Peripheral blood mononuclear cell (primary cell): ENCODE measurements around a stretch of chr20.

- PRO-cap, 8 experiments: no peak in any of the 8 experiments
Measured at GRCh38 chr20:31704298-31705202, 18.1 kb downstream of the BCL2L1 start.

DNA sequence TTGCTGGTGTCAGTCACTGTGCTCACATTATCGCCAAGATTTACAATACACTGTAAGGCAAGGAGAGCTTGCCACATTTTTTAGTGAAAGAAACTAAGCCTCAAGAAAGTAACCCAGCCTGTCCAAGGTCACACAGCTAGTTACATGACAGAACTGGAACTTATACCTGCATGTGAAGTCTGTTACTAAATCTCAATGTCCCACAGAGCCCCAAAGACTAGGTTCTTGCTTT, 2.1 kb downstream of the BCL2L1 start:
- PRO-cap, 8 experiments: no peak in any of the 8 experiments

GRCh38 chr20:31812187-31812800, 6.9 kb upstream of the MYLK2 start:
- PRO-cap, 8 experiments: no peak in any of the 8 experiments

DNA sequence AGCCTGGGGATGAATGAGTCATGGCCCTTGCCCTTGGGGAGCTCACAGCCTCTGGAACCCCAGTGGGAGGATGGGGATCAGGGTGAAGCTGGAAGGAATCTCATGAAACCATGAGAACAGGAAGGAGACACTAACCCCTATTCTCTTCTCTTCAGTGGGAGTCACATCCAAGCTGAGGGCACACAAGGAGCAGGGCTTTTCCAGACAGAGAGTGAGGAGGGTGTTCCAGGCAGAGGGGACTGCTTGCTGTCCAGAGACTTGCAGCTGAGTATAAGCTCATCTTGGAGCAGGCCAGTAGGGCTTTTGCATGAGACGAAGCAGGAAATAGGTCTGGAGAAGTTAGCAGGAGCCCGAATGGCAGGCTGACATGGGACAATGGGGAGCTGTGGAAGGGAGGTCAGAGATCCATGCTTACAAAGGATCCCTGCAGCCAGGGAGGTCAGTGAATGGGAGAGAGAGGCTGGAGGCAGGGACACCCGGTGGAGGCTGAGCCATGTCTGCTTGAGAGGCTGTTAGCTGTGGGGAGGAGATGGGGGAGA, 7.4 kb downstream of the FOXS1 start:
- PRO-cap, 8 experiments: no peak in any of the 8 experiments

DNA sequence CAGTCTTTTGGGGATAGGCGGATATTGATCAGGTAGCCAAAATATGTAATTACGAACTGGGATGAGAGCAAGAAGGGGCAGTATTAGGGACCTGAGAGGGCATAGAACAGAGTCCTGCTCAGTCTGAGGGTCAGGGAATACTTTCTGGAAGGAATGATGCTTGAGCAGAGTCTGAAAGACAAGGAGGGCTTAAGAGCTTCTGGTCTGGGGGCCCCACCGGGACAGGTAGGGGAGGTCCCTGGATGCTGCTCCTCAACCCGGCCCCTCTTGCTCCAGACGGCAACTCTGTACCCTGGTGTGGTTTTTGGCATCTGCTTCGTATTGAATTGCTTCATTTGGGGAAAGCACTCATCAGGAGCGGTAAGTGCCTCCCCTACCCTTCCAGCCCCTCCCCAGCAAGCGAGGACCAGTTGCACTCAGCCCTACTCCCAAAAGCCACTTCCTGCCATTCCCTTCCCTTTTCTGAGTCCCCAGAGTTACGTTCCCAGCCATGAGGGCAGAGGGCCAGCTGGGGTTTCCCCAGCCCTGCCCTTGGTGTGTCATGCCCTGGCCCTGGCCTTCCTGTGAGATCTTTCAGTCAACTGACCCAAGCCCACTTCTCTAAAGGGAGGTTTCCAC, 45.4 kb downstream of the TM9SF4 start:
- PRO-cap, 8 experiments: no peak in any of the 8 experiments

DNA sequence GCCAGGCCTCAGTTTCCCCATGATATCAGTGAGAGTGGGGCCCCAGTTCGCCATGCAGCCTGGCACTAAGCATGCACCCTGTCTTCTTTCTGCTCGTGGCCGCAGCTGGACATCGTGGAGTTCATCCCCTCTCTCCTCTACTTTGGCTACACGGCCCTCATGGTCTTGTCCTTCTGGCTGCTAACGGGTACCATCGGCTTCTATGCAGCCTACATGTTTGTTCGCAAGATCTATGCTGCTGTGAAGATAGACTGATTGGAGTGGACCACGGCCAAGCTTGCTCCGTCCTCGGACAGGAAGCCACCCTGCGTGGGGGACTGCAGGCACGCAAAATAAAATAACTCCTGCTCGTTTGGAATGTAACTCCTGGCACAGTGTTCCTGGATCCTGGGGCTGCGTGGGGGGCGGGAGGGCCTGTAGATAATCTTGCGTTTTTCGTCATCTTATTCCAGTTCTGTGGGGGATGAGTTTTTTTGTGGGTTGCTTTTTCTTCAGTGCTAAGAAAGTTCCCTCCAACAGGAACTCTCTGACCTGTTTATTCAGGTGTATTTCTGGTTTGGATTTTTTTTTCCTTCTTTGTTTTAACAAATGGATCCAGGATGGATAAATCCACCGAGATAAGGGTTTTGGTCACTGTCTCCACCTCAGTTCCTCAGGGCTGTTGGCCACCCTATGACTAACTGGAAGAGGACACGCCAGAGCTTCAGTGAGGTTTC, 42.2 kb downstream of the PLAGL2 start:
- PRO-cap, 8 experiments: no peak in any of the 8 experiments

- PRO-cap, 8 experiments: no peak in any of the 8 experiments
Measured at GRCh38 chr20:32452005-32452437, 93.9 kb downstream of the ASXL1 start.

DNA sequence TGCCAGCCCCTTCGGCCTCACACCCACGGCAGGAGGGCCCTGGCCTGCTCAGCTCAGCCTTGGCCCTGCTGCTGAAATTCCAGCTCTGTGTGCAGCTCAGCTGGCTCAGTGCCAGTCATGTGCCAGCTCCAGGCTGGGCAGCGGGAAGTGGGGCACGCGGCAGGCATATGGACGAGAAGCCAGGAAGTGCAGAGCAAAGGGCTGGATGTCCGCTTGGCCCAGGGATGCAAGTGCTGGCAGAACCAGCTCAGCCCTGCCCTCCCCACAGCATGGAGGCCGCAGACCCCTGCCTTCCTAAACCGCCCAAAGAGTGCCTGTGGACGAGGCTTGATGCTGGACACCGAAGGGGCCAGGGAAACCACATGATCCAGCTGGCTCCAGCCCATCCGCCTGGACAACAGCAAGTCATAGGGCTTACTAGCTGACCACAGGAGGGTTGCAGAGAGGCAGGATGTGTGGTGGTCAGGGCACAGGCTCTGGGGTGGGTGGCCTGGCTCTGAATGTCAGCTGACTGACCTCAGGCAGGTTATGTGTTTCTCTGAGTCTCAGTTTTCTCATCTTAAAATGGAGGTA, 60.1 kb downstream of the NOL4L start:
- PRO-cap, 8 experiments: no peak in any of the 8 experiments

DNA sequence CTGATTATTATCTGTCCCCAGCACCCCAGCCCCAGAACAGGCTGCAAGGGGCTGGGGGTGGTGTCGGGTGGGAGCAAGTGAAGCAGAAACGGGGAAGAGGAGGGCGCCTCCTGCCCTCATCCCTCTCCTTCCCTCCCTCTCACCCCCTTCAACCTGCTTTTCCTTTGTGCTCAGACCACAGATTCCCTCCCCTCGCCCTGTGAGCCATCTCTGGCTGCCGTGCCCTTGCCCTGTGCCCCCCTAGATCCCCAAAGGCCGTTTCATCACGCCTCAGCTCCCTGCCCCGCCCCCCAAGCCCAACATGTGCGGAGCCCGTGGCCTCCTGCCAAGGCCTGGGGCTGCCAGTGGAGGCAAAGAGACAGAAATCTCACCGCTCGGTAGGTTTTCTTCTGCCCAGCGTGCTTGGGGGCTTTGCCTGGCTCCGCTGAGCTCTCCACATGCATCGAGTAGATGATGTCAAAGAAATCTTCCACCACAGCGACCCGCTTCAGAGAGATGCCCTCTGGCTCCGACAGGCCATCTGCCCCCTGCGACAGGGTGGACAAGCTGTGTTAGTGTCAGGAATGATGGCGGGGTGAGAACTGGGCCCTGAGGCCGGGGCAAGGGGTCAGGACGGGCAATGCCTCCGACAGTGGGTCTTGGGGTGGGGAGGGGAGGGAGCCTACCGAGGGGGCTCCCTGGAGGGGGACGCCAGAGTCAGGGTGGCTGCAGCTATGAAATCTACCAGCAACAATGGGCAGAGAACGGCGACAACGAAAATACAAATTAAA, 57.6 kb downstream of the NOL4L start:
- PRO-cap, 8 experiments: no peak in any of the 8 experiments

DNA sequence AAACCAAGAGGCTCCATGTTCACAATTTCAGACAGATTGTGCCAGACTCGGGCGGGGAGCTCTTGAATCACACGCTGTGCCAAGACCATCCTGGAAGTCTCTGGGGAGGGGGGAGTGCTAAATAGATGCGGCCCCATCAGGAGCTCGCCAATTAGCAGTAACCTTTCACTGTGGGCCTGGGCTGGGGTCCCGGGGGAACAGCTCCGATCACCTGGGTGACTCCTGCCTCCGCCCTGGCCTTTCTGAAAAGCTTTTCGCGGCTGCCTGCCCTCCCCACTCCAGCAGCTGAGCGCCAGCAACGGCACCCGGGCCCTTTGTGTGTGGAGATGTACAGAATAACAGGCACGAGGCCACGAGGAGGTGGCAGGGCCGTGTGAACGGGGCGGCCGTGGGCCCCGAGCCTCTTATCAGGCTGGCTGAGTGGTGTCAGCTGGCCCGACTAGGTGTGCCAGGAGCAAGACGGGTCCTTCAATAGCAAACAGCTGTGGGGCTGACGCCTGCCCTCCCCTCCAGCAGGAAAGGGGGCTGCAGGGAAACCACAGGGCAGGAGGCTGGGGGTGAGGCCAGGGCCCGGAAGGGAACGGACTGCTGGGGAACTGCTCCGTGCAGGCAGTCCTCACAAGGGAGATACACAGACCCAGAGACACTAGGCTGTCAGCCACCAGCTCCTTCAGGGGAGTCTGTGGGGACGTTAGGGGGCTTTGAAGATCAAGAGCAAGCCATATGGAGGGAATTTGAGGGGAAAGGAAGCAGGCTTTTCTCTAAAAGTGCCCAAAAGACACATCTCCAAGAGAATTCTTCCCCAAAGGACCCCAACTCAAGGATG, 56.8 kb downstream of the NOL4L start:
- PRO-cap, 8 experiments: peak in 2 of 8 experiments; most common plus-strand start position 252 of the sequence (in 2)

- PRO-cap, 8 experiments: peak in 6 of 8 experiments; most common plus-strand start chr20:32536558 (in 6); most common minus-strand start chr20:32536334 (in 3)
Measured at GRCh38 chr20:32535898-32536808, 49.0 kb downstream of the NOL4L start.

GRCh38 chr20:32742401-32742928, 802 bp downstream of the COMMD7 start:
- PRO-cap, 8 experiments: peak in 1 of 8 experiments; most common plus-strand start chr20:32742826 (in 1); most common minus-strand start chr20:32742718 (in 1)

- PRO-cap, 8 experiments: no peak in any of the 8 experiments
Measured at GRCh38 chr20:32763170-32763664, 1.0 kb downstream of the DNMT3B start.

DNA sequence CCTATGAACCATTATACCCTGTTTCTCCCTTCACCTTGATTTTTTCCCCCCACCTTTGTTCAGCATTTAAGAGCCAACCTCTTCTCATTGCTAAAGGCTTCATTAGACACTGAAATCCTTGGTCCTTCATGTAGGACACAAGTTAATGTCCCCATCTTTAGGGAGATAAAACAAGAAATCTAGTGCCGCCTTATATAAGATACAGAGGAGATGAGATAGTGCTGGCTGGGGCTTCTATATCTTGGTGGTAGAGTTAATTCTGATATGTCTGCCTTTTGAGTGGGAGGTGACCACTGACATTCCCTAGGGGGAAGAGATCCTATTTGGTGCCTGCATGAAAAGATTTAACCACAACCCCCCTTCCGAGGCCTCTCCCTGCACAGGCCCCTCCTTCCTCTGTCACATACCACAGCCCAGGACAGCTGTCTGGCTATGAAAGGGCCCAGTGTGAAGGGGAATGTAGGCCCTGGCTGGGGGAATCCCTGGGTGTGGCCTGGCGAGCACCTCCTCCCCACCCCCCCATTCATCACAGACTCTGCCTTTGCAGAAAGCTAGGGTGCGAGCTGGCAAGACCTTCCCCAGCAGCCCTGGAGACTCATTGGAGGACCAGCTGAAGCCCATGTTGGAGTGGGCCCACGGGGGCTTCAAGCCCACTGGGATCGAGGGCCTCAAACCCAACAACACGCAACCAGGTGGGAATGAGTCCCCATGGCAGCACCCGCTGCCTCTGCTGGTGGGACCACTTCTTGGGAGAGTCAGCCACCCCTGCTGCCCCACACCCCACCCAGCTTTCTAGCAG, 27.5 kb upstream of the MAPRE1 start:
- PRO-cap, 8 experiments: no peak in any of the 8 experiments

DNA sequence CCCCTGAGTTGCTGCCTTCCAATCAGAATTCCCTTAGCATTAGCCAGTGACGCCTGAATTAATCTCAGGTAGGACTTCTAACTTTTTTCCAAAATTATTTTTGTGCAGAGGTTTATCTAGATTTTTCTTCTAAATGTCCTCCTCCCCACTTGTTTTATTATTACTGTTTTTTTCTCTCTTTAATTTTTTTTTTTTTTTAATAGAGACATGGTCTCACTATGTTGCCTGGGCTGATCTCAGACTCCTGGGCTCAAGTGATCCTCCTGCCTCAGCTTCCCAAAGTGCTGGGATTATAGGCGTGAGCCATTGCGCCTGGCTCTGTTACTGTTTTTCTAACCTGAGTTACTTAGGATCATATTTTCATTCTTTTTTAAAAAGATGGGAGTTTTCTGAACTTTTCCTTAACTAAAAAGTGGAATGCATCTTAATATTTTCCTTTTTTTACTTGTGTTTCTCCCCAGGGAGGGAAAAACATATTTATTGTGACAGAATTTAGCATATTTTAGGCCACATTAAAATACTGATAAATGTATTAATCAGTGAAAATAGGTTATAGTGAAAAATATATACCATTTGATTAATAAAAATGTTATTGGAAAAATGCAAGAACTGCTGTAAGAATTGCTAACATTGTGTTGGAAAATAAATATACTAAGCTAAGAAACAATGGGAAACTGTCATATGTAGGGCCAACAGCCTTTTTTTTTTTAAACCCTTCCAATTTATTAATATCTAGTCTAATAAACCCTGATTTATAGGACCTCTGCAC, 1.2 kb upstream of the EFCAB8 start:
- PRO-cap, 8 experiments: no peak in any of the 8 experiments

GRCh38 chr20:33402131-33402388, 741 bp upstream of the CDK5RAP1 start:
- PRO-cap, 8 experiments: no peak in any of the 8 experiments

- PRO-cap, 8 experiments: peak in 1 of 8 experiments; most common plus-strand start chr20:33443388 (in 1)
Measured at GRCh38 chr20:33442905-33443476, 572 bp downstream of the SNTA1 start.

DNA sequence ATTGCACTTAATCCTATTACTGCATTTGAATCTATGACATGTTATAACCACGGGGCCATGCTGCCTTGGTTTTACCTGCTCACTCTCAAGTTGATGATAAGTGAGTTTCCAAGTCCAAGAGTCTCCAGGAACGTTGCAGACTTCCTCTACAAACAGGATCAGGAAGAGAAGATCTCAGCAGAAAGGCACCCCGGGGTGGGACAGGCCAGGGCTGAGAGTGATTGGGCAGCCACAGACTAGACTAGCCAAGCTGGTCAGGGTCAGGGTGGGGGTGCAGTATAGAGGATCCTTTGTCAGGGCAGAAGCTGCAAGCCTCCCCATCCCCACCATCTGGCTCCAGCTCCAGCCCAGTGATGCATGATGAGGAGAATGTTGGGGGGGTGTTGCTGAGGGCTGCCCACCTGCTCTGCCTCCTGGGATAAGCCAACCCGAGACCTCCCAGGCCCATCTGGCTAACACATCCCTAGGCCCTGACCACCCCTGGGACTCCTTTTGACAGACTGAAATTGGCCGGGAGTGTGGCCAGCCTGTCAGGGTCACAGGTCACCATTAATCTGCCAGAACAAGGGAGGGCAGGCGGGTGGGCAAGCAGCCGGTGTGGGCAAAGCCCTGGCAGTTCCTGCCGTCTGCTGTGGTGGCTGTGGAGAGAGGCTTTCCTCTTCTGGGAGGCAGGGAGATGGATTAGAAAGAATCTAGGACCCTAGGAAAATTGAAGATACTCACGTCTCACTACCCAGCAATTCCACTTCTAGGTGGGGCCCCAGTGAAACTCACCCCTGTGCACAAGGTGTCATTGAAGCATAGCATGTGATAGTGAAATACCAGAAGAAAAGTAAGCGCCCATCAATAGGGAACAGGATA, 22.0 kb upstream of the SNTA1 start:
- PRO-cap, 8 experiments: no peak in any of the 8 experiments

DNA sequence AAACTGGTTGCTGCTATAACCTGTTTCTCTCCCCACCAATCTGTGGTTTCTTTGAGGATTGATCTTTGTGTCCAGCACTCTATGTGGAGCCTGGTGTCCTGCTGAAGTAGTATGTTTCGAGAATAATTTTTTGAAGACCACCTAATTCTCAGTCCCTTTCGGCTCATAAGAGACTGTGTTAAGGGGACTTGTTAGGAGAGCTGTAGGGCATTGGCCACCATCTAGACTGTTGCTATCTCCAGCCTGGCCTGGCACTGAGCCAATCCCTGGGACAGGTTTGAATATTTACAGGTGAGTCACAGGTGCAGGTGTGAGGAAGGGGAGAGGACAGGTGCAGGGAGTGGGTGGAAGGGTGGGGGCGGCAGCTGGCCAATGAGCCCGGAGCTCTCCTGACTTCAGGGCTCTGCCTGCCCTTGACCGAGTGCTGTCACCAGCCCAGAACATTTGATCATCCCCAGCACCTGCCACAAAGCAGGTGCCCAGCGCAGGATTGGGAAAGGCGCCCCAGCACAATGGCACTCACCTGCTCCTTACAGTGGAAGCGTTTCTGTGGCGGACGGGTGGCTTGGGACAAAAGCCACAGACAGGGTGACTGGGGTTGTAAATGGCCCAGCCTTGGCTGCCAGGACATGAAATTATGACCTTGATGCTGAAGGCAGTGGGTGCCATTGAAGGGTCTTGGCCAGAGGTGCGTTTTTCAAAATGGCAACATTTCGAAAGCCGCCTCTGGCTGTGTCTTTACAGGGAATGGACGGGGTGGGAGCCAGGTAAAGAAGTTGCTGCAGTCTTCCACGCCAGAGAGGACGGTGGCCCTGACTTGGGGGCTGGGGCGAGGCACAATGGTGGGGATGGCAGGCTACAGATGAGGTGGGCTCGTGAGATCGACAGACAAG, 7.9 kb upstream of the C20orf144 start:
- PRO-cap, 8 experiments: no peak in any of the 8 experiments

DNA sequence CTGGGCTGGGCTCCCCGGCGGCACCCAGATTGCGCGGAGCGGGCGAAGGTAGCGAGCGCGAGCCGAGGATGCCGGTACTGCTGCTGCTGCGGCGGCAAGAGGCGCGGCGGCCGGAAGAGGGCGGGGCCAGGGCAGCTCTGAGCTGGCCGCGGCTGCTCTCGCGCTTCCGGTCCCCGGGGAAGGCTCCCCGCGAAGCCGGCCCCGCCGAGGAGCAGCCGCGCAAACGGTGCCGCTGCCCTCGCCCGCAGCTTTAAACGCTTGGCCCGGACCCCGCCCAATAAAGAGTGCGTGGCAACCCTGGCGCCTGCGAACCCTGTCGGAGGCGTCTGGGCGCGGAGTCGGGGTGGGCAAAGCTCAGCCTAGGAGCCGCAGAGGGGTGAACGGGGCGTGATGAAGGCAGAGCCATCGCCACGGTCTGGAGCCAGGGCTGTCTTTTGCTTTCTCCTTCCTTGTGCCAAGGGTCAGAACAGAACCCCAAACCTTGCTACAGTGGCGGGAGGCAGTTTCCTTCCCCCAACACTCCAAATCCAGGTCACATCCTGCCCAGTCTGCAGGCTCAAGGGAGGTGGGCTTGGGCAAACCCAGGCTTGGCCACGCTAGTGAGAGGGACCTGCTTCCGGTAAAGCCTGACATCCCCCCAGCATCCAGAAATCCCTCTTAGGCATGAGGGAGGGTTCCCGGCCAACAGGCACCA, 1.6 kb downstream of the C20orf144 start:
- PRO-cap, 8 experiments: peak in 8 of 8 experiments; most common plus-strand start position 168 of the sequence (in 7); most common minus-strand start position 70 of the sequence (in 8)